ENCODE data around the genes METTL7A, SLC11A2 and LETMD1.

DNA sequence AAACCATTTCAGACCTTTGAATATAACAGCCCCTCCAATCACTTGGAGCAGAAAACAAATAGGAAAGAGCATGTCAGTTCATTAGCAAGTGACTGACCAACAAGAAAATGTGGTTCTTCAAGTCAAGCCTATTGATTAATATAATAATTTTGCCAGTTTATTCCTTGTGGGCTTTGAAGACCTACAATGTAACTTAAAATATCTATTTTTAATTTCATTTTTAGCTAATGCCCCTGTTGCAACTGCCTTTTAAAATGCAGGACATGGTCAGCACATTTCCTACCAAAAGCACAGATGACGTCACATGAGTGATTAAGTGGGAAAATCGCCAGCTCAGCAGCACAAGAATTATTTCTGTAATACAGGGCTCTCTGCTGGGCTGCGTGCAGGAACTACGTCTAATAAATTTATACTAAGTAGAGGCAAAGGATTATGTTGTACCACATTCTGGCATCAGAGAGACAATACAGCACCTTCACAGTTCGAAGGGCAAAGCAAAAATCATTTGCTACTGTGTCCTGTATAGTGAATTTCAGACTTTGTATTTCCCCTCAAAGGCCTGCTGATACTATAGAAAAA, 8.3 kb downstream of the RACGAP1 start:
- PRO-cap: no peak
- RRBS: no CpG with 5 or more reads among the region's 5 CpGs

DNA sequence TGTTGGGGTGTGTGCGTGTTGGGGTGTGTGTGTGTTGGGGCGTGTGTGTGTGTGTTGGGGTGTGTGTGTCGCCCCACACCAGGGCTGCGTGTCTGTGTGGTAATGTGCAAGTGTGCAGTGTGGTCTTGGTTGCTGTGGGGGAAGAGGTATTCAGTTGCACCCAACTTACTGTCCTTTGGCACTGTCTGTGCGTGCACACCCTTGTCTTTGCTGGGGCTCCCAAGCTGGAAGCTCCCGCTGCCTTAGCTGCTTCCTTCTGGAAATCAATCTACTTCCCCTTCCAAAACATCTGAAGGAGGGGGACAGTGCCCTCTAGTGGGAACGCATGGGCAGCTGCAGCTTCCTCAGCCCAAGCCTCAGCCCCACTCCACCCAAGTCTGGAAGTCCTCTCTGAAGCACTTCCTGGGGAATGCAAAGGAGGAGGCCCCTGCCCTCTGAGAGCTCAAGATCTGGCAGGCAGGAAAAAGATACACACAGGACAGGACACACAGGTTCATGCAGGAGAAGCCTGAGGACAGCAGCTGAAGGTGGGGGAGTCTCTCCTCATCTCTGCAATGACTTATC, 13.1 kb downstream of the ASIC1 start:
- PRO-cap: no peak
- RRBS: no CpG with 5 or more reads among the region's 7 CpGs

DNA sequence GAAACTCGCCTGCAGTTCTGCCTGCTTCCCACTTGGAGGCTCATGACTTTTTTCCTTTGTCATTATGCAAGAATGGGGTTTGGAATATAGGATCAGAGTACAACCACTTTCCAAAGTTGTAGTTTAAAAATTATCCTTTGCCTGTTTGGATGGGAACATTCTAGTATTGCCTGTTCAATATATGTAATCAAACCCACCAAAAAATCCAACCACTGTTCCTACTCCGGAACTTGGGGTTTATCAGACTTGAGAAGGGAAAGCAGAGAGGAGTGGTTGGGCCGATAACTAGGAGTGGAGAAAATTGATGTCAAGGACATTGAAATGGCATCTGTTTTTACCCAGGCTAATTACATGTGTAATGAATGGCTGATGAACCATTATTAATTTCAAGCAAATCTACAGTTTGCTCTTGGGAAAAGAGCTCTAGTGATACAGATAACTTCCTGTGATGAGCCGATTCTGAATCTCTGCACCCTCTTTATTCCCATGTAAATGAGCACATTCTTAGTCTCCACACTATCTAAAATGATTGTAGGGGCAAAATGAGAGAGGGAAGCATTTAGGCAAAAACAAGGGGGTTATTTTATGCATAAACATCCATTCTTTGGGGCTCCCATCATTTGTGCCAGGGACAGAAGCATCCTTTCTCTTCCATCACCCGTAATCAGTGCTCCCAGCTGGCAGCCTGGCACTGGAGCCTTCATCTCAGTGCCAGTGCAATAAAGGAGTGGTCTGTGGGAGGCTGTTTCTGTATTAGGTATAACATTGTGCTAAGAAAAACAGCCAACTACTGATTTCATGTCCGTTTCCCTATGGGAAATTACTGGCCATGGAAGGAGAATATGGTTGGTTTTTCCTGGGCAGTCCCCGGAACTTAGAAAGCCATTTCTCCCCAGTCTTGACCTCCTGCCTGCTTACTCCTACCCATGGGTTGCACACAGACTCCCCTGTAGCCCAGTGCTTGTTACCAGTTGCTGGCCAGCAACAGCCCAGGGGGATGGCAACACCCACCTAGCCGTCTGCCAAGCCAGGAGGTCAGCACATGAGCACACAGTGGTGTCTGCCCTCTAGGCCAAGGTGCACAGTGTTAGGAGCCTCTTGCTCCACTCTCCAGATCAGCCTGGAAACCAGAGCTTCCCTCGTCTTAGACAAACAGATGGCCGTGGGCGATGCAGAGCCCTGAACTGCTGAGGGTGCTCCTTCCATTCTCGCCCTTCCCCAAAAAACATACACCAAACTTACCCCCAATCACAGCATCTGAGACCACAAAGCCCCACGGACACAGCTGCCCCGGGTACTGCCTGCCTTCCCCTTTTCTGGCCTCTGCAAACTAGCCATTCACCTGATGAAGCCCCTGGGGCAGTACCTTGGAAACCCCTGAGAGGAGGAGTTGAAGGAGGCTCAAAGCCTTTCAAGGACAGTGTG, 1.5 kb upstream of the GPD1 start:
- PRO-cap: no peak
- RRBS: no CpG with 5 or more reads among the region's 14 CpGs

DNA sequence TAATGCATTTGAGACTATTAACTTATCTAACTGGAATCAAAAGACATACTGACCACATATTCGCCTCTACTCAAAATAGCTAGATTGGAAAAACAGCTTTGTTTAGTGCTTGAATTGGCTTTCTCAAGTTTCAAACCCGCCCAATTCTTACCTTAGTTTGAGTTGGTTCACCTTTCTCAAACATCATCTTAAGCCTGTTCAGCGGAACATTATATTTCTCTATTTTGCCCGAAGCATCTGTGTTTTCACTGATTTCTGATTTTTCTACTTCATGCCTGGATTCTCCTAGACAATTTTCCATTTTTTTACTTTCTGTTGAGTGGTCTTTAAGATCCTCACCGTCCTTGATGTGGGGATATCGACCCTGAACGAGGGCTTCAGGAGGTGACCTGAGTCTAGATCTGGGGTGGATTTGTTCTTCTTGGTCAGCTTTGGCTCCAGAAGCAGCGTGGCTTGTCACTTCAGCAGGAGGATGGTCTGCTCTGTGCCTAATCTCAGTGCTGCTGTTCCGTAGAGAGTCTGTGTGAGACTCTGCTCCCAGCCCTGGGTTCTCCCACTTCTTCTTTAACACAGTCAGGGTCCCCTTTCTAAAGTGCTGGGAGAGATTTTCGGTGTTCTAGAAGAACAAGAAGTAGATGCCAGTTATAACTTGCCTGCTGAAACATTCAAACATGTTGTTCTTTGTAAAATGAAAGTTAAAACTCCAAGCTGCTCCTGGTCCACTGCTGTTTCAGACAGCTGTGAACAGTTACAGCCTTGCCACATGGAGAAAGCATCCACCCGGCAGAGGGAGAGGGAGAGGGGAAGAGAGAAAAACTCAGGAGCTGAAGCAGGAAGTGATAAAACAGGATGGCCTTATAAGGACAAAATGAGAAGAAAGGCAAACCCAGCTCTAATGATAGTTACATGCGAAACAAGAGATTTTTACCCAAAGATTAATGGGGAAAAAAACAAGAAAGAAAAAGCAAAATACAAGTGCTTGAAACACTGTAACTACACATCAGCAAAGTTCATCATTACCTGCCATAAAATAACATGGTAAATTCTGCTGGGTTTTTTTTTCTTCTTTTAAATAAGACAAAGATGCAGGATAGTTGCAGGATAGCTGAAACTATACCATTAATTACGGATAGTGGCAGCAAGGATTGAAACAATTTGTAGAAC, 55.1 kb upstream of the CERS5 start:
- PRO-cap: bidirectional peak, plus-strand start at position 491 of the sequence, minus-strand start at position 486 of the sequence; unidirectional peak, minus-strand start at position 566 of the sequence; unidirectional peak, minus-strand start at position 736 of the sequence
- RRBS: no CpG with 5 or more reads among the region's 13 CpGs

- PRO-cap: no peak
- RRBS: no CpG with 5 or more reads among the region's 4 CpGs
These were observed 41.3 kb downstream of the LIMA1 start for GRCh38 chr12:50241944-50242470.

GRCh38 chr12:50402255-50403518, 2.0 kb downstream of the LARP4 start:
- PRO-cap: no peak
- RRBS: no CpG with 5 or more reads among the region's 12 CpGs

DNA sequence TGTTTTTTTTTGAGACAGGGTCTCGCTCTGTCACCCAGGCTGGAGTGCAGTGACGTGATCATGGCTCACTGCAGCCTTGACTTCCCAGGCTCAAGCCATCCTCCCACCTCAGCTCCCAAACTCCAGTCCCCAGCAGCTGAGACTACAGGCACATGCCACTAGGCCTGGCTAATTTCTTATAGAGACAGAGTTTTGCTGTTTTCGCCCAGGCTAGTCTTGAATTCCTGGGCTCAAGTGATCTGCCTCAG, 70.5 kb downstream of the DIP2B start:
- PRO-cap: no peak
- RRBS: no CpG with 5 or more reads among the region's 3 CpGs

DNA sequence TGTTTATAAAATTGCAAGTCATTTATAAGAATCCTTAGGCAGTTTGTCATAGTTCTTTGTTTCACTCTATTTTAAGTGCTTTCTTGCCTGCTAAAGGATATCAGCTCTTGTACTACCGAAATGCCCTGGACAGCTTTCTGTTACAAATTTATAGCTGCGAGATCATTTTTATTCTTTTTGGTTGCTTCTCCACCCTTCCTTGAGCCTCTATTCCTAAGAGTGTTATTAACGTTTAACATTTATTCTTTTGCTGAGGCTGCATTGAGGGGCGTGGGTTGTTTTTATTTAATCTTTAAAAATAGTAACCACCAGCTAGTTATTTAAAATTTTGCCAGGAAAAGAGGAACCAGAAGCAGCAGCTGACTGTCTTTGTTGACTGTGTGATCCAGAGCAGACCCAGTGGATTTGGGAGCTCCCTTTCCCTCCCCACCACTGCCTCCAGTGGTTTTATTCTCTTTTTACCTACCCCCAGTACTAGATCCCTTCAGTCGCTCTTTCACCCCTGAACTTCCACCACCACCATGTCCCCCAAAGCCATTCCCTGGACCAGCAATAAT, 106.5 kb downstream of the DIP2B start:
- PRO-cap: no peak
- RRBS: no CpG with 5 or more reads among the region's 5 CpGs

GRCh38 chr12:50786711-50787345, 22.9 kb downstream of the ATF1 start:
- PRO-cap: no peak
- RRBS: no CpG with 5 or more reads among the region's 1 CpG

- PRO-cap: no peak
- RRBS: no CpG with 5 or more reads among the region's 6 CpGs
These were observed 563 bp downstream of the TMPRSS12 start for GRCh38 chr12:50843275-50843702.

GRCh38 chr12:50922726-50923272, 2.0 kb upstream of the METTL7A start:
- PRO-cap: unidirectional peak, plus-strand start at chr12:50923095
- RRBS: no CpG with 5 or more reads among the region's 3 CpGs

DNA sequence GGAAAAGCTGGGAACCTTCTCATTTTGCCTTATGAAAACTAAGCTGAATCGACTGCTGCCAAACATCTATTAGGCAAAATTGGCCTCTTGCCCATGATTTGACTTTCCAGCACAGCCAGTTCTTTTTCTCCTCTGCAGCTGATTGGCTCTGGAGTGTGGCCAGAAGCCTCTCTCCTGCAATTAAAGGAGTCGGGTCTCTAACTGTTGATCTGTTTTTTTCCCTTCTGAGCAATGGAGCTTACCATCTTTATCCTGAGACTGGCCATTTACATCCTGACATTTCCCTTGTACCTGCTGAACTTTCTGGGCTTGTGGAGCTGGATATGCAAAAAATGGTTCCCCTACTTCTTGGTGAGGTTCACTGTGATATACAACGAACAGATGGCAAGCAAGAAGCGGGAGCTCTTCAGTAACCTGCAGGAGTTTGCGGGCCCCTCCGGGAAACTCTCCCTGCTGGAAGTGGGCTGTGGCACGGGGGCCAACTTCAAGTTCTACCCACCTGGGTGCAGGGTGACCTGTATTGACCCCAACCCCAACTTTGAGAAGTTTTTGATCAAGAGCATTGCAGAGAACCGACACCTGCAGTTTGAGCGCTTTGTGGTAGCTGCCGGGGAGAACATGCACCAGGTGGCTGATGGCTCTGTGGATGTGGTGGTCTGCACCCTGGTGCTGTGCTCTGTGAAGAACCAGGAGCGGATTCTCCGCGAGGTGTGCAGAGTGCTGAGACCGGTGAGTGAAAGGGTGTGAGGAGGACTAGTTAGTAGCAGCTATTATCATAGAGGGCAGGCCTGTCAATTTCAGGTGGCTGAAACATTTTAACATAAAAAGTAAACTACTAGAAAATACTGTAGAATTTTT, at the start of gene METTL7A:
TSS of gene METTL7A (plus strand) at position 208 of the 858 bp plus-strand sequence.
- PRO-cap: bidirectional peak, plus-strand start at position 208 of the sequence, minus-strand start at position 71 of the sequence
- RRBS: 5% methylated on average over 5 of the region's 14 CpGs

- PRO-cap: bidirectional peak, plus-strand start at chr12:51024954, minus-strand start at chr12:51024871
- RRBS: no CpG with 5 or more reads among the region's 7 CpGs
These were observed 1.4 kb downstream of the SLC11A2 start for GRCh38 chr12:51024718-51025324.

DNA sequence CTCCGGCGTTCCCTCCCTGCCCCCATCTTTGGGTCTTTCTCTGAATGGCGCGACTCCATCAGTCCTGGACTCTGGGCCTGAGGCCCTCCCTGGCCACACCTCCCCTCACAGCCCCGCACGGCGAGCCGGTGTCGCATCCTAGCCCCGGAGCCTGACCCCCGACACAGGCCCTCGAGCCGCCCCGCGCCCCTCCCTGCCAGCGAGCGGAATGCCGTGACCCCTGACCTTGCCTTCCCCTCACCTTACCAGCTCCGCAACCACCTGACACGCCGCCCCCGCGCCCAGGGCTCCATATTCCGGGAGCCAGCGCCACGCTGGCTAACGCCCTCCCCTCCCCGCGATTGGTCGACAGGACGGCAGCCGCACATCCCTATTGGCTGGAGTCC, at the start of gene SLC11A2:
TSS of gene SLC11A2 (minus strand) at position 316 of the 386 bp plus-strand sequence.
- PRO-cap: unidirectional peak, minus-strand start at position 26 of the sequence; bidirectional peak, plus-strand start outside the sequence, minus-strand start at position 293 of the sequence
- RRBS: 3% methylated on average over 10 of the region's 32 CpGs

DNA sequence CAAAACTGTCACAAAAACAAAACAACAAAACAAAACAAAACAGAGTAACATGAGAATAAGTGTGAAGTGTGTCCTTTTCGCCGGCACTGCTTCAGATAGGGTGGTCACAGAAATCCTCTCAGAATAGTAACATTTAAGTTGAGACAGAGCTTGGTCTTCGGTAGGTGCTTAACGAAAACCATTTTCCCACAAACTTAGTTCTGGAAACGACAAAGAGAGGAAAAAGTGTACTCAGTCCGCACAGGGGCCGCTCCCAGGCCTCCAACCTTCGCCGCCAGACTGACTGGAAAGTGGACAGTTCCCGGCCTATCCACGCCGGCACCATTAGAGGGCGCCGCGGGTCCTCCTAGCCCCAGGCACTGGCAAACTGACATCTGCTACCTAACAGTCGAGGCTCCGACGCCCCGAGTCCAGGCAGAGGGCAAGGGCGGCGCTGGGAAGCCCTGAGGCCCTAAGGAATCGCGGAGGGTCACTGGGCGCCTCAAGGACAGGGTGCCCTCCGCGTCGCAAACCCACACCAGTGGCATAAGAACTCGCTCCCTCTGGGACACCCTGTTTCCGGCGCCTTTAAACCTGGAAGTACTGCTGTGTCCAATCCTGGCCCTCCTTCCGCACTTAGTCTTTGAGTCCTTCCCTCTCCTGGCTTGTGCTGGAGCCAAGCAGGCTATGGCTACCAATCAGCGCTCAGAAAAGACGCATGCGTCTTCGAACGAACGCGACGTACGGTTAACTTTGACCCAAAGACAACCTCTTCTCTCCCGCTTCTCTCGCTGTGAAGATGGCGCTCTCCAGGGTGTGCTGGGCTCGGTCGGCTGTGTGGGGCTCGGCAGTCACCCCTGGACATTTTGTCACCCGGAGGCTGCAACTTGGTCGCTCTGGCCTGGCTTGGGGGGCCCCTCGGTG, at the start of gene LETMD1:
TSS of gene LETMD1 (plus strand) at position 749 of the 903 bp plus-strand sequence.
- PRO-cap: bidirectional peak, plus-strand start at position 387 of the sequence, minus-strand start at position 281 of the sequence; bidirectional peak, plus-strand start at position 773 of the sequence, minus-strand start at position 527 of the sequence
- RRBS: 23% methylated on average over 4 of the region's 49 CpGs

DNA sequence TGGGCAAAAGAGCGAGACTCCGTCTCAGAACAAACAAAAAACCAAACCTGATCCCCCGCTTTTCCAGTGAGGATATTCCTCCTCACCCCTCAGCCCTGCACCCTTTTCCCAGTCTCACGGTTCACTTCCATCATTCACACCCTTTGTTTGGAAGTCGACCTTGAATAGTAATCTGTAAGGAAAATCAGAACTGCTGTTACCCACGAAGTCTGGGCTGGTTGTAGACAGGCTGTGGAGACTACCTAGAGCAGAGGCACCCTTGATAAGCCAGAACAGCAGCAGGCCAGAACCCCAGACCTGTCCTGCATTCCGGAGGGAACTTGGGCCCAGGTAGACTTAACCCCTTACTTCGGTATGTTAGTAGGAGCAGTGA, 1.1 kb downstream of the DAZAP2 start:
- PRO-cap: no peak
- RRBS: no CpG with 5 or more reads among the region's 8 CpGs

GRCh38 chr12:51320499-51321036, 3.4 kb downstream of the BIN2 start:
- PRO-cap: no peak
- RRBS: no CpG with 5 or more reads among the region's 3 CpGs

- PRO-cap: no peak
- RRBS: no CpG with 5 or more reads among the region's 2 CpGs
These were observed 1.7 kb downstream of the GALNT6 start for GRCh38 chr12:51389395-51390115.

DNA sequence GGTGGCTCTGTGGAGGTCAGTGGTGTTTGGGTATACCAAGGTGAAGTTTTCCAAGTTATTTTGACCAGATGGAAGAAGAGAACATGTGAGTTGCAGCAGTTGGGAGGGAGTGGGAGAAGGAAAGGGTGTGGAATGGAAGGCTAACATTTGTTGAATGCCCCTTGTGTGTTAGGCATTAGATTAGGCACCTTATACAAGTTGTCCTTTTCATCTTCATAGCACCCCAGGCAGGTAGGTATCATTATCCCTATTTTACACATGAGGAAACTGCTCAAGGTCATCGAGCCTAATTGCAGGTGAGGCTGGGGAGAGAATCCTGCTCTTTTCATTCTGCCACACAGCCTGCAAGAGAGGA, 17.2 kb downstream of the SLC4A8 start:
- PRO-cap: no peak
- RRBS: no CpG with 5 or more reads among the region's 1 CpG

DNA sequence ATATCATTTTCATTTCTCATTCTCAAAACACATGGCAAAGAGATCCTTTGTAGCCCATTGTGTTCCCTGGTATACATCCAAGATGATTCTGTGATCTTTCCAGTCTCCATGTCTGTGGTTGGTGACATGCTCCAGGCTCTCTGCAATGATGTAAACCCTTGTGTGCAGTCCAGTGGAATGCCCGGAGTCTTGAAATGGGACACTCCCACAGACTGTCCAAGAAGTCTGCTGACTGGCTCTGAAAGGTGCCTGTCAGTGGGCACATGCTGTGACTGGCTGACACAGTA, 62.3 kb downstream of the TMDD1 start:
- PRO-cap: unidirectional peak, minus-strand start at position 147 of the sequence
- RRBS: no CpG with 5 or more reads among the region's 1 CpG

Measured in kidney (tissue), 2 donors.